ENCODE measurements around the gene ASTN2.

DNA sequence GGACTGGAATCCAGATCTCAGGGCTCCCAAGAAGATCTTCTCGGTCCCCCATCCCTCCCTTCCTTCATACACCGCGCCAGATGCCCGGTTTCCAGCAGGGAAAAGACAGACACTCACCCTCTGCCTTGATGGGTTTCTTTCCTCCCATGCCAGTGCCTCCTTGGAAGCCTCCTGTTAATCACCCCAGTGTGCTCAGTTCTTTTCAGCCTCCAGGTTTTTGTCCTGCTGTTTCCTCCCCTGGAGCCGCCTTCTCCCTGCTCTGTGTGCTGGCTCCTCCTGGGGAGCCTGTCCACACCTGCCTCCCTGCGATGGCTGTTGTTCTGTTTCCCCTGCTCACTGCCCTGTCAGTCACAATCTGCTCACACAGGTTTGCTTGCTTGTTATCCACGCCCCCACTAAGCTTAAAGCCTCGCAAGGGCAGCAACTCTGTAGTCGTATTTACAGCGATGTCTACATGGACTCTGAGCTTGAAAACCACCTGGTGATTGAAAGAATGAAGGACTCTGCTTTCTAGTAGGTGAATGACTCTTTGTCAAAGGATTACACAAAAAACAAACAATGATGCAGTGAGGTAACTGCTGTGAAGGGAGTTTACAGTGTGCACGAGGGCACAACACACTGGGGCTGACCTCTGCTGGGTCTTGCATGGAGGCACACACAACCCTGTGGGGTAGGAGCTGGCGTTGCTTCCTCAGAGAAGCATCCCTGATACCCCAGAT lies 39.5 kb upstream of the TEX48 start:
- PRO-cap, 3 experiments, result no peak in any of the 3 experiments
- RAMPAGE, long total RNA, 2 experiments, result no peak in any of the 2 experiments
- RRBS, result no CpG with 5 or more reads among the region's 12 CpGs

- PRO-cap, 3 experiments, result no peak in any of the 3 experiments
- RAMPAGE, long total RNA, 2 experiments, result no peak in any of the 2 experiments
- RRBS, result no CpG with 5 or more reads among the region's 3 CpGs
Observed at GRCh38 chr9:114820818-114821017, 14.9 kb upstream of the TNFSF15 start.

DNA sequence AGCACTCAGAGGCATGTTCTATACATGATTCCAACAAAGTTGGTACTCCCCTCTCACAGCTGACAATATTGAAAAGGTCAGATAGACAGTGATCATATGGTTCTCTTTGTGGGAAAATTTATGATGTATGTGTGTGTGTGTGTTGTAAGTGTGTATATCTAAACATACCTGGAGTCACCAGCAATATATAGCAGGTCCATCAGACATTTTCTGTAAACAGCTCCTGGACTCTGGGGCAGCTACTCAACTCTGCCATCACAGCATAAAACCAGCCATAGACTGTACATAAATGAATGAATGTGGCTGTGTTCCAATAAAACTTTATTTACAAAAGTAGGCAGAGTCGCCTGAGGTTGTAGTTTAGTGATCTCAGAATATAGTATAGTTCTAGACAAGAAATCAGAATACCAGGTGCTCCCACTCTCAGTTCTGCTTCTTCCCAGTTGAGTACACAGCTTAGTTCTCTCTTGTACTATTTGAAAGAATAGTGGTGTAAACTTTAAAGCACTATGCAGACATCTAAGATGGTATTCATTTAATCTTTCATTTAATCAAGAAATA lies 37.3 kb downstream of the TNFSF8 start:
- PRO-cap, 3 experiments, result no peak in any of the 3 experiments
- RAMPAGE, long total RNA, 2 experiments, result no peak in any of the 2 experiments
- RRBS, result no CpG with 5 or more reads among the region's 1 CpG

DNA sequence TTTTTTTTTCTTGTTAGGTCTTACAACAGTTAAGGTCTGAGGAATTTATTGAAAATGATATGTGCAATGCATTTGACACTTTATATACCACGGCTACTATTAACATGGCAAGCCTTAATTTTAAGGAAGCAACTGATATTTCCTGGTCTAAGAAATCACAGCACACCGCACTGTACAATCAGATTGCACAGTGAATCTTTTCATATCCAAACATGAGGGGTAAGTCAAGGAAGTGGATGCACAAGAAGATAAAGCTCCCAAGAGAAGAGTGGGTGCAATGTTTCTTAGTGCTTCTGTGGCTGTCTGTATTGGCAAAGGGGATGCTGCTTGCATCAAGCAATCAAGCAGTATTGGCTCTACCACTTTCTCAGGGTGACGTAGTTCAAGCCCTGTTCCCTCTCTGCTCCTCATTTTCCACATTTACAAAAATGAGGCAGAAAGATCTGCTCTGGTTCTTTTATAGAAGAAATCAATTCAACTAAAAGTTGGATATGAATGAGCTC lies 2.4 kb downstream of the TNFSF8 start:
- PRO-cap, 3 experiments, result no peak in any of the 3 experiments
- RAMPAGE, long total RNA, 2 experiments, result no peak in any of the 2 experiments
- RRBS, result no CpG with 5 or more reads among the region's 3 CpGs

DNA sequence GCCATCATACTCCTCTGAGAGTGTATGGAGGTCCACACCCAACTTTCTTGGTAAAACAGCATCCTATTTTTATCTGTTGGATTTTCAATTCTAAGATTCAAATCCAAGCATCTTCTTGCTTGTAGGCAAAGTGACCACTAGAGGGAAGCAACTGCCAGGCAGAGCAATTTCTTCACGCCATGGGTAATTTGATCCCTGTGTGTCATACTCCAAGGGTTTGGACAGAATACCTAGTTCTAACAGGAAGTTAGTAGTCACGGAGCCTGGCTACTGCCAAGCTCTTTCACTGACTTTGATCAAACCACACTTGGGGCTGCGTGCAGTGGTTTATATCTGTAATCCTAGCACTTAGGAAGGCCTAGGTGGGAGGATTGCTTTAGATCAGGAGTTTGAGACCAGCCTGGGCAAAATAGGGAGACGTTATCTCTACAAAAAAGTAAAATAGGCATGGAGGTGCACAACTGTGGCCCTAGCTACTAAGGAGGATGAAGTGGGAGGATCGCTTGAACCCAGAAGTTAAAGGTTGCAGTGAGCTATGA lies 473.7 kb upstream of the TNC start:
- PRO-cap, 3 experiments, result no peak in any of the 3 experiments
- RAMPAGE, long total RNA, 2 experiments, result no peak in any of the 2 experiments
- RRBS, result no CpG with 5 or more reads among the region's 5 CpGs

DNA sequence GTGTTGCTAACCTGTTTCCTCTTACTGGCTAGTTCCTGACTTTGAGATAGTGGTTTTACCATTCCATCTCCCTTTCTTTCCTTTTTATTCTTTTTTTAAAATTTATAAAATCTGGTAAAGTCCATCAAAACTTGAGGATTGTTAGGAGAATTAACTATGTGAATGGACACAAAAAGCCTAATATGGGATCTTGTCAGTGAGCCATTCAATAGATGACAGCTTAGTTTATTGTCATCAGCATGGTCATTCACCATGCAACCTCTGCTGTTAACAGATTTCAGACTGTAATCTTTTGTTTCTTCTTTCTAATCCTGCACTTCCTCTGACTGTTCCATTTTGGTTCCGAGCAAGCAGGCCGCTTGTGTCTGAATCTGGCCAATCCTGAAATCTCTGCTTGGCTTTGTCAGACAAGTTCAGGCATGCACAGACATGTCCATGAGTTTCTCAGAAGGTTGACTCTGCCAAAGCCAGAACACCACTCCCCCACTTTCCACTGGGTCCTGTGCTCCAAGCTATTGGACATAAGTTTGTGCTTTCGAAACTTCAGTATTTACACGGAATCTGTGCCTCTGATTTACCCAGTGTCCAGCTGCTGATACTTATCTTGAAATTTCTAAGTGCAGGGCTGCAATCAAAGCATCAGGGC lies 209.6 kb upstream of the PAPPA start:
- PRO-cap, 3 experiments, result peak in 2 of 3 experiments; most common minus-strand start position 373 of the sequence (in 2)
- RAMPAGE, long total RNA, 2 experiments, result no peak in any of the 2 experiments
- RRBS, result no CpG with 5 or more reads among the region's 4 CpGs

DNA sequence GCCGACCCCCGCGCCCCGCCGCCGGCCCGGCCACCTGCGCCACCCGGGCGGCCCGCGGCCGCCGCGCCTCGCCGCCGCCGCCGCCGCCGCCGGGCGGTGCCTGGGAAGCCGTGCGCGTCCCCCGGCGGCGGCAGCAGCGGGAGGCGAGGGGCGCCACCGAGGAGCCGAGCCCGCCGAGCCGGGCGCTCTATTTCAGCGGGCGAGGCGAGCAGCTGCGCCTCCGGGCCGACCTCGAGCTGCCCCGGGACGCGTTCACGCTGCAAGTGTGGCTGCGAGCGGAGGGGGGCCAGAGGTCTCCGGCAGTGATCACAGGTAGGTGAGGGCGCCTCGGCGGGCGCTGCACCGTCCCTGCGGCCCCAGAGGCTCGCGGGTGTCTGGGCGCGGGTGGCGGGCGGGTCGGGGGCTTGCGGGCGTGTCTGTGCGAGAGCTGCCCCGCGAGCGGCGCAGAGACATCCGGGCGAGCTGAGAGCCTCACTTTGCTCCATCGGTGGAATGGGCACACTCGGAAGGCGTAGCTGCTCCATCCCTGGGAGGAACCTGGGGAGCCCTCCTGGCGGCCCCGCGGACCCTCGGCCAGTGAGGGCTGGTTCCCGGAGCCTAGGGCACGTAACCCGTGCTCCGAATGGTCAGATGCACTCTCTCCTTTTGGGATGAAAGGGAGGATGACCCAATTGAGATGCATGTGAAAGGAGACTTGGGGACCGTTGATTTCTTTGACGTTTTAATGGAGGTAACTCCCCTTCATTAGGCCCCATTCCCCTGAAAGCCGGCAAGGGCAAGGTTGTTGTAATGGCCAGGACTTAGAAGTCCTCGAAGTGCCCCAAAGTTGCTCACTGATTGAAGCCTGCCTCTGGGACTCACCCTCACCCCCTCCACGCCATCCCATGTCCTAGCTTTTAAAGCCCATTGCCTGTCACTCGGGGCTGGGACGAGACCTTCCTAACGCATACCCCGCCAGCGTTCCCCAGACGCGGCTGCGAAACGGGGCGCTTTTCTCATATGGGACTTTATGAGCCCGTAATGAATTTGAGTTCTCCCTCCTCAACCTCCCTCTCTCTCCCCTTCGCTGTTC lies 1.0 kb downstream of the PAPPA start:
- PRO-cap, 3 experiments, result peak in 1 of 3 experiments; most common minus-strand start position 265 of the sequence (in 1)
- RAMPAGE, long total RNA, 2 experiments, result start-site peak on the plus strand in 1 of 2 experiments, centred at position 140 of the sequence, 22 reads per replicate
- RRBS, result 2% methylated on average over 39 of the region's 103 CpGs

GRCh38 chr9:116571686-116572541 lies 115.2 kb upstream of the TRIM32 start:
- PRO-cap, 3 experiments, result no peak in any of the 3 experiments
- RAMPAGE, long total RNA, 2 experiments, result no peak in any of the 2 experiments
- RRBS, result no CpG with 5 or more reads among the region's 13 CpGs

- PRO-cap, 3 experiments, result no peak in any of the 3 experiments
- RAMPAGE, long total RNA, 2 experiments, result no peak in any of the 2 experiments
- RRBS, result no CpG with 5 or more reads among the region's 19 CpGs
Observed at GRCh38 chr9:116697805-116698325, 10.8 kb downstream of the TRIM32 start.

DNA sequence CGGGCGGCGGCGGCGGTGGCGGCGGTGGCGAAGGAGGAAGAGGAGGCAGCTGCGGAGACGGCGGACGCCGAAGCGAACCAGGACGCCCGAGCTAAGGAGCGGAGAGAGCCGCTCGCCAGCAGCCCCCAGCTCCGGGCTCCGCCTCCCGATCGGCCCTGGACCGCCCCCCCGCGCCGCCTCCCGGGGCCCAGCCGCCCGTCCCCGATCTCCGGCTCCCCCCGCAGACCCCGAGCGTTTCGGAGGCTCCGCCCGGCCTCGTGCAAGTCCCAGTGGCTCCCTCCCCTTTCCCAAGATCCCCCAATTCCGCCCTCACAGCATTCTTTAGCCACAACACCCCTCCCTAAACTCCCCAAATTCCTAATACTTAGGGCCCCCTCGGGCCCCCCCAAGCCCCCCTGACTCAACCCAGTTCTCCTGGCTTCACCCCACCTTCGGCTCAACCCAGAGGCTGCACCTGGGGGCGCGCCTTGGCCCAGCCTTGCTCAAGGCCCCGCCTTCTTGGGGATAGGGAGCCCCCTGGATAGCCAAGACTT lies at the start of gene ASTN2:
ASTN2 (minus strand) TSS at position 97 of the 533 bp plus-strand sequence.
- PRO-cap, 3 experiments, result peak in 3 of 3 experiments; most common minus-strand start position 93 of the sequence (in 3)
- RAMPAGE, long total RNA, 2 experiments, result no peak in any of the 2 experiments
- RRBS, result 3% methylated on average over 16 of the region's 45 CpGs

DNA sequence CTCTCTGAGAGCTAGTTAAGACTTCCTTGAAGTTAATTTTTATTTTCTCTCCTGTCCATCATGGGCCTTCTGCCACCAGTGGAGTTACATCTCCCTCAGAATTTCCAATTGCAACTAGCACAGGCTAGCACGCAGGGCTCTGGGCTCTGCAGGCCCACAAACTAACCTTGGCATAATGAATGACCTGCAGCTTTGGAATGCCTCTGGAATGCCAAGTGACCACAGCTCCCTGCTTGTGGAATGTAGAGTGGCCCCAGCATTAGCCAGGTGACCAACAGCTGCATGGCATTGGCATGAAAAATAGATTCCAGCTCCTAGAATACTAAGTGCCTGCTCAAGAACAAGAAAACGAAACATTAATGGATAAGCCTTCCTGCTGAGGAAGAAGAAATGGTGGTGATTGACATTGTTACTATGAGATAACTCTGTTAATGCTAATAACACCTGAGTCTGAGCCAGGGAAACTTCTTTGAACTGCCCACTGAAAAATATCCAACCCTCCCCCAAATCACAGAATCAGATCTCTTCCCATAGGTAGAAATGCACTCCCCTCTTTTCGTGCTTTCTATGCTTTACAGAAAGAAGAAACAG lies 726.0 kb downstream of the BRINP1 start:
- PRO-cap, 3 experiments, result no peak in any of the 3 experiments
- RAMPAGE, long total RNA, 2 experiments, result no peak in any of the 2 experiments
- RRBS, result no CpG with 5 or more reads among the region's 3 CpGs

GRCh38 chr9:120345014-120345213 lies 235.1 kb downstream of the CDK5RAP2 start:
- PRO-cap, 3 experiments, result no peak in any of the 3 experiments
- RAMPAGE, long total RNA, 2 experiments, result no peak in any of the 2 experiments

- PRO-cap, 3 experiments, result no peak in any of the 3 experiments
- RAMPAGE, long total RNA, 2 experiments, result no peak in any of the 2 experiments
- RRBS, result no CpG with 5 or more reads among the region's 8 CpGs
Observed at GRCh38 chr9:120443056-120443890, 136.7 kb downstream of the CDK5RAP2 start.

DNA sequence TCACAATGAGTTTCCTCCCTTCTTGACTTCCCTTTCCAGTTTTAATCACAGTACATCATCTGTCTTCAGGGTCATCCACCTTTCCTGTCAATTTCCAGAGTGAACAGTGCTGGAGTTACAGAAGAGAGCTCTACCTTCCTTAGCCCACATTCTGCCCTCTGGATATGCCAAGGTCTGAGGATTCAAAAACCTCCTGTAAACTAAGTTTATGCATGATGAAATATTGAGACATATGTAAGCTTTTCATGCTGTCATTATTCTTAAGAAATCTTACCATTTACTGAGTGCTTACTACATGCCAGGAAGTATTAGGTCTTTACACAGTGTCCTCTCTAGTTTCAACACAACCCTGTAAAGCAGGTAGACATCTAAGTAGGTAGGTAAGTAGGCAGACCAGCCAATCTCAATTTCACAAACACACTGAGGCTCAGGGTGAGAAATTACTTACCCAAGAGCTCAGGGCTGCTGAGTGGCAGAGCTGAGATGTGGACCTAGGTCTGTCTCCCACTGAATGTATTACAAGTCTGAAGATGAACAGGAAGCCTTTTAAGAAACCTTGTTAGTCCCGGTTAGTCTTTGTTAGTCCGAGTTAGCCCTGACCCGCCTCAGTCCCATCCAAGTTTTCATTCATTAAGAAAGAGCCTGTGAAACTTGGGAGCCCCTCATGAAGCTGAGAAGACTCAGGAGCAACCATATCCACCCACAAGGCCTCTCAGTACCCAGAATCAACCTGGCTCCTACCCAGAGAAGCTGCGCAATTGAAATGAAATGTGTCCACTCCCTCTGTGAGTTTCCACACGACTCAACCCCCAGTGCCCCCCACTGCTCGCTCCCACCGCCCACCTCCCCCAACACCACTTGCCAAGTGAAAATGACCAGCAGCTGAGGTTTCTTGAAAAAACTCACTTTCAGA lies 105.0 kb downstream of the CDK5RAP2 start:
- PRO-cap, 3 experiments, result no peak in any of the 3 experiments
- RAMPAGE, long total RNA, 2 experiments, result no peak in any of the 2 experiments
- RRBS, result no CpG with 5 or more reads among the region's 7 CpGs

- PRO-cap, 3 experiments, result no peak in any of the 3 experiments
- RAMPAGE, long total RNA, 2 experiments, result no peak in any of the 2 experiments
- RRBS, result no CpG with 5 or more reads among the region's 5 CpGs
Observed at GRCh38 chr9:120545529-120546026, 34.4 kb downstream of the CDK5RAP2 start.

GRCh38 chr9:120583850-120584559 lies 4.0 kb upstream of the CDK5RAP2 start:
- PRO-cap, 3 experiments, result no peak in any of the 3 experiments
- RAMPAGE, long total RNA, 2 experiments, result no peak in any of the 2 experiments
- RRBS, result no CpG with 5 or more reads among the region's 8 CpGs

- PRO-cap, 3 experiments, result peak in 1 of 3 experiments; most common minus-strand start chr9:120715679 (in 1)
- RAMPAGE, long total RNA, 2 experiments, result no peak in any of the 2 experiments
- RRBS, result no CpG with 5 or more reads among the region's 16 CpGs
Observed at GRCh38 chr9:120715306-120715947, 1.2 kb upstream of the MEGF9 start.

DNA sequence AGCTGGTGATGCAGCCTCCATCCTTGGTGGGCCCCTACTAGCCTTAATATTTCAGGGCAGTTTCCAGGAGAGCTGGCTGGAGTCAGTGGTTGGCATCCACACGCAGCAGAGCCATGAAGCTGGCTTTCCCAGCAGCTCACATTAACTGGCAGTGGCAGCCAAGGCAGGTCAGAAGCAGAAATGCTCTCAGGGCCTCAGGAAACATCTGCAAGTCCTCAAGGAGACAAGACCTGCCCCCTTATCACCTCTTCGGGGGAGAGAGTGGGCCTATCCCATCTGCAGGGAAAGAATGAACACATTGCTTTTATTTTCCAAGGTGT lies 20.8 kb upstream of the MEGF9 start:
- PRO-cap, 3 experiments, result no peak in any of the 3 experiments
- RAMPAGE, long total RNA, 2 experiments, result no peak in any of the 2 experiments
- RRBS, result no CpG with 5 or more reads among the region's 2 CpGs

DNA sequence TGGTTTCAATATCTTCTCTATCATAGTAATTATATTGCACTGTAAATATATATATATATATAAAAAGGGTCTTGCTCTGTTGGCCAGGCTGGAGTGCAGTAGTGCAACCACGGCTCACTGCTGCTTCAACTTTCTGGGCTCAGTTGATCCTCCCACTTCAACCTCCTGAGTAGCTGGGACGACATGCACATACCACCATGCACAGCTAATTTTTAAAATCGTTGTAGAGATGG lies 12.0 kb downstream of the PSMD5 start:
- PRO-cap, 3 experiments, result no peak in any of the 3 experiments
- RAMPAGE, long total RNA, 2 experiments, result no peak in any of the 2 experiments
- RRBS, result no CpG with 5 or more reads among the region's 3 CpGs

DNA sequence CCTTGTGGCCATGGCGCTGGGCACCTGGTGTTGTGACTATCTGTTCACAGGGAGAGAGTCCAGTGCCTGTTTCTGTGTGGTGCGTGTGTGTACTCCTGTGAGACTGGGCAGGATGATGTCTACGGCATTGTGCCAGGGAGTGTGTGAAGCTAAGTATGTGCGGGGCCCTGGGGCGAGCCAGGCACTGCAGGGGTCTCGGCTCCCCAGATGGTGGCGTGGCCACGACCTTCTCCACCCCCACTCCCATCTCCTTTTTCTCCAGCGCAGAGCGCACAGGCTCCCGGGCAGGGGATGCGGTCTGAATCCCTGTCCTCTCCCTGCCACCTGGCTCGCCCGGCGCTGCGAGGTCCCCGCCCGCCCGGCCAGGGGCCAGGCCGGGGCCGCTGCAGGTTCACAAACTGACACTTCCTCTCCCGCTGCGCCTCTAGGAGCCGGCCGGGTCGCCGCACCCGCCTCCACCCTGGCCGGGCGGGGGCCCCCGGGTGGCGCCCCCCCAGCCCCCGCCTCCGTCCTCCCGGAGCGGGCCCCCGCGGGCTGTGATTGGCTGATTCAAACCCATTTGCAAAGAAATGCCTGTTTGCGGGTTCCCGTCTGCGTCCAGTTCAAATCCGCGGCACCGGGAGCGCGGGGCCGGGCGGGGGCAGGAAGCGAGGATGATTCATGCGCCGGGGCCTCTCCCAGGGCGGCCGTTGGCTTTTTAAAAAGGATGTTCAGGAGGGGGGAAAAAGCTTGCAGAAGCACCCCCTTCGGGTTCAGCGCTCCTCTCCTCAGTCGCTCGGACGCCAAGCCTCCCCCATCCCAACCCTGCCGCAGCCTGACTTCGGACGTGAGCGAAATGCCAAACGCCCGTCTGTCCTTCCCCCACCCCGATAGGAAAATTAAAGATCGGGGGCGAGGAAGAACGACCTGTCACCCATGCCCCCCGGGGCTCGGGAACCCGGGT lies 754 bp downstream of the PHF19 start:
- PRO-cap, 3 experiments, result peak in 3 of 3 experiments; most common plus-strand start position 605 of the sequence (in 3); most common minus-strand start position 400 of the sequence (in 3)
- RAMPAGE, long total RNA, 2 experiments, result no peak in any of the 2 experiments
- RRBS, result 2% methylated on average over 25 of the region's 71 CpGs

All from testis (tissue), 5 donors.